ENCODE data around the gene SHOX.

DNA sequence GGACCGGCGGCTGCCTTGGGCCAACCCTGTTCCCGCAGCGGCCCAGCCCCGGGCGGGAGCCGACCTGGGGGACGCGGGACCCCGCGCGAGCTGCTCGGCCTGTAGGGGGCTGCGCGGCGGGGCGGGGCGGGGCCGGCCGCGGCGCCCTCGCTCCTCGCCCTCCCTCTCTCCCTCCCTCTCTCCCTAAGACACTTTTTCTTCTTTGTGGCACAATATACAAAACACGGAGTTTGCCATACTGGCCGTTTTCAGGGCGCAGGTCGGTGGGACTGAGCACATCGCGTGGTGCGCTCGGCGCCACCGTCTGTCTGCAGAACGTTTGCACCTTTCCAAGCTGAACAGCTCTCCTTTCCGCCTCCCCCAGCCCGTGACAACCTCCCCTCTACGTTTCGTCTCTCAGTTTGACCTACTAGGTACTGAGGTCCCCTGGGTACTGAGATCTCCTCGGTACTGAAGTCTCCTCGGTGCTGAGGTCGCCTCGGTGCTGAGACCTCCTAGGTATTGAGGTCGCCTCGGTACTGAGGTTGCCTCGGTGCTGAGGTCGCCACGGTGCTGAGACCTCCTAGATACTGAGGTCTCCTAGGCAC is 261.2 kb upstream of the PLCXD1 start:
- PRO-cap: no peak
- RAMPAGE, long total RNA, 3 experiments: no peak in any of the 3 experiments

- PRO-cap: no peak
- RAMPAGE, long total RNA, 3 experiments: no peak in any of the 3 experiments
These were observed 22.6 kb upstream of the GTPBP6 start for GRCh38 chrX:341128-341745.

- PRO-cap: bidirectional peak, plus-strand start at chrX:630791, minus-strand start at chrX:630576
- RAMPAGE, long total RNA, 3 experiments: start-site peak on the plus strand in 2 of 3 experiments, at chrX:630703-630793 at its widest, 6 to 13 reads per replicate
These were observed at the start of gene SHOX for GRCh38 chrX:630390-631043. SHOX (plus strand) TSS chrX:630791.

GRCh38 chrX:973106-973427 is 239.4 kb downstream of the CRLF2 start:
- PRO-cap: no peak
- RAMPAGE, long total RNA, 3 experiments: no peak in any of the 3 experiments

GRCh38 chrX:1060227-1060538 is 152.3 kb downstream of the CRLF2 start:
- PRO-cap: no peak
- RAMPAGE, long total RNA, 3 experiments: no peak in any of the 3 experiments

GRCh38 chrX:1249126-1250040 is 19.2 kb upstream of the CSF2RA start:
- PRO-cap: no peak
- RAMPAGE, long total RNA, 3 experiments: no peak in any of the 3 experiments

GRCh38 chrX:1392259-1393222 is 628 bp upstream of the SLC25A6 start:
- PRO-cap: bidirectional peak, plus-strand start at chrX:1392400, minus-strand start at chrX:1392113; unidirectional peak, plus-strand start at chrX:1392615; bidirectional peak, plus-strand start at chrX:1393085, minus-strand start at chrX:1392953
- RAMPAGE, long total RNA, 3 experiments: no peak in any of the 3 experiments

DNA sequence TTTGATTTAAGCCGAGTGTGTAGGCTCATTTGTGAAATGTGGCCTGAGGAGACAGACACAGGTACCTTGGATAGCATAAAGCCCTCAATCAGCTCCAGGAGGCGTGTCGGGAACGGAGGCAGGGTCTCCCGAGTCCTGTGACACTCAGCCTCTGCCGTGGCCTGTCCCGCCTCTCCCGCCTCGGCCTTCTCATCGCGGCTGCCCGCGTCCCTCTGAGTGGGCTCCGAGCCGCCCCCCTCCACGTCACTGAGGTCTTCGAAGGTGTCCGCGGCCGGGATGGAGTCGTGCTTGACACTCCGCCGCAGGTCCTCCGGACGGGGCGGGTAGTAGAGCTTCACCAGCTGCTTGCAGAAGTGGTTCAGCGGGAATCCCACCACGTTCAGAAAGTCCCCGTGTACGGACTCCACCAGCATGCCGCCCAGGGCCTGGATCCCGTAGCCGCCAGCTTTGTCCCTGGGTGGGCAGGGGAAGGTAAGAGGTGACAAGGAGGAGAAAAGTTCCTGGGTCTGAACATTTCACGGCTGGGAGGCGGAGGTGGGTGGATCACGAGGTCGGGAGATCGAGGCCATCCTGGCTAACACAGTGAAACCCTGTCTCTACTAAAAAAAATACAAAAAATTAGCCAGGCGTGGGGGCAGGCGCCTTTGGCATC is 24.9 kb downstream of the ASMTL start:
- PRO-cap: no peak
- RAMPAGE, long total RNA, 3 experiments: no peak in any of the 3 experiments

GRCh38 chrX:1464704-1465870 is 12.4 kb upstream of the ASMTL start:
- PRO-cap: no peak
- RAMPAGE, long total RNA, 3 experiments: no peak in any of the 3 experiments

- PRO-cap: no peak
- RAMPAGE, long total RNA, 3 experiments: no peak in any of the 3 experiments
These were observed 17.8 kb upstream of the ASMTL start for GRCh38 chrX:1470497-1470907.

- PRO-cap: no peak
- RAMPAGE, long total RNA, 3 experiments: no peak in any of the 3 experiments
These were observed 10.7 kb upstream of the ASMT start for GRCh38 chrX:1604198-1604607.

- PRO-cap: no peak
- RAMPAGE, long total RNA, 3 experiments: no peak in any of the 3 experiments
These were observed 341.5 kb downstream of the DHRSX start for GRCh38 chrX:2159139-2159907.

DNA sequence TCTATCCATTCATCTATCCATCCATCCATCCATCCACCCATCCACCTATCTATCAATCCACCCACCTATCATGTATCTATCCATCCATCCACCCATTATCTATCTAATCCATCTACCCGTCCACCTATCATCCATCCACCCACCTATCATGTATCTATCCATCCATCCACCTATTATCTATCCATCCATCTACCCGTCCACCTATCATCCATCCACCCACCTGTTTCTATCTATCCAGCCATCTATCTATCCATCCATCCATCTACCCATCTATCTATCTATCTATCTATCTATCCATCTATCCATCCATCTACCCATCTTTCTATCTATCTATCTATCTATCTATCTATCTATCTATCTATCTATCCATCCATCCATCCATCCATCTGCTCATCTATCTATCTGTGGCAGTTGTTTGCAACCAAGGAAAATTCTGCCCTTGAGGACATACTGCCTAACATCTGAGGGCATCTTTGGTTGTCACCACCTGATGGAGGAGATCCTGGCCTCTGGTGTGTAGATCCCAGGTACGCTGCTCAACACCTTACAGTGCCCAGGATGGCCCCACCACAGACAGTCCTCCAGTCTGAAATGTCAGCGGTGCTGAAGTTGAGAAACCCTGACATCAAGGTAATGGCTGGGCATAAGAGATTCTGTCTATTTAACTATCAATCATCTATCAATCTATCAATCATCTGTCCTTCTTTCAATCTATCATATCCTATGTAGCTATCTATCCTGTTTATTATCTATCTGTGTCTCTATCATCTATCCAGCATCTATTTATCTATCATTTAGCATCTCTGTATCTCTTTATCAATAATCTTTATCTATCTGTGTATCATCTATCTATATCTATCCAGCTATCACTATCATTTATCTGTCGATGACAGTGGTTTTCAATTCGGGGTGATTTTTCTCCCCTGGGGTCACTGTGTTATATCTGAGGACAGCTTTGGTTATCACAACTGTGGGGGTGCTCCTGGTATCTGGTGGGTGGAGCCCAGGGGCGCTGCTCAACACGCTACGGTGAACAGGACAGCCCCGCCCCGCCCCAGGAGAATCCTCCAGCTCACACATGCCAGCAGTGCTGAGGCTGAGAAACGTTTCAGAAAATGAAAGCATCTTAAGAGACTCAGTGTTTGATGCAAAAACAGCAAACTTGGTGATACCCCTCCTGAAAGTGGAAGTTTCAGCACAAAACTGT is 315.8 kb downstream of the DHRSX start:
- PRO-cap: no peak
- RAMPAGE, long total RNA, 3 experiments: no peak in any of the 3 experiments

DNA sequence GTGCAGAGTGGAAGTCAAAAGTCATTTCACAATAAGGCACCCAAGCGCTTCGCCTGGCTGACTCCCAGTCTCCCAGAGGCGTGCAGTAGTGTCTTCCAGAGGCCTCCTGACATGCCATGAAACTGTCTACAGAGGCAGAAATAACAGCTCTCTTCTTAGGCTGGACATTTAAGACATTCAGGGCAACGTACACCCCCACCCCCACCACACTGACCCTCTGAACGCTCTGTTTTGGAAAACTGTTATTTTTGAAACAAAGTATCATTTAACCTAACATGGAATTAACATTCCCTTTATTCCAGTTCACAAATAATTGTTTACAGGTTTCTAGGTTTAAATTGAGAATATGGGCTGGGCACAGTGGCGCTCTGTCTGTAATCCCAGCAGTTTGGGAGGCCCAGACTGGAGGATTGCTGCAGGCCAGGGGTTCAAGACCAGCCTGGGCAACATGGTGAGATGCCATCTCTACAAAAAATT is 1.6 kb downstream of the DHRSX start:
- PRO-cap: no peak
- RAMPAGE, long total RNA, 3 experiments: no peak in any of the 3 experiments

DNA sequence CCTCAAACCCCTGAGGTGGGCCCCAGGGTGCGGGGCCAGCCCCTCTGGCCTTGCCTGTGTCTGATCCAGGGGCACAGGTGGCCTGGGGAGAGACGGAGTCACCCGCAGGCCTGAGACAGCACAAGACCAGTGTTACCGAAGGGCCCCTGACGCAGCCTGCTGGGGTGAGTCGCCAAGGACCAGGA is 82.9 kb upstream of the CD99 start:
- PRO-cap: unidirectional peak, plus-strand start at position 123 of the sequence
- RAMPAGE, long total RNA, 3 experiments: no peak in any of the 3 experiments

DNA sequence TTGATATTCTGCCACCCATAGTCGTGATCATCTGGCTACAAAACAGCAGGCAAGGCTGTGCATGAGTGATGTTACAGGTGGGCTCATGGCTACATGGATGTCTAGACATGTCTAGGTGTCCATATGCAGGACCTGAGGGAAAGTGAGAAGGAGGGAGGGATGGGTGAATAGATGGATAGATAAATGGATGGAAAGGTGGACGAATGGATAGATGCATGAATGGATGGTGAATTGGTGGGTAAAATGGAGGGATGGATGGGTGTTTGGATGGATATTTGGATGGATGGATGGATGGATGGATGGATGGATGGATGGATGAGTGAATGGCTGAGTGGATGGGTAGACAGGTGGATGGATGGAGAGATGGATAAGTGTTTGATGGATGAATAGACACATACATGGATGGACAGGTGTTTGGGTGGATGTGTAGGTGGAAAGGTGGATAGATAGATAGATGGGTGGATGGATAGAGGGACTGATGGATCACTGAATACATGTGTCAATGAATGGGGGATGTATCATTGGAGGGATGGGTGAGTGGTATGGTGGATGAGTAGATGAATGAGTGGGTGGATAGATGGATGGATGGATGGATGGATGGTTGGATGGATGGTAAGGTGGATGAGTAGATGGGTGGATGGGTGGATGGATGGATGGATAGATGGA is 41.3 kb upstream of the CD99 start:
- PRO-cap: no peak
- RAMPAGE, long total RNA, 3 experiments: no peak in any of the 3 experiments

DNA sequence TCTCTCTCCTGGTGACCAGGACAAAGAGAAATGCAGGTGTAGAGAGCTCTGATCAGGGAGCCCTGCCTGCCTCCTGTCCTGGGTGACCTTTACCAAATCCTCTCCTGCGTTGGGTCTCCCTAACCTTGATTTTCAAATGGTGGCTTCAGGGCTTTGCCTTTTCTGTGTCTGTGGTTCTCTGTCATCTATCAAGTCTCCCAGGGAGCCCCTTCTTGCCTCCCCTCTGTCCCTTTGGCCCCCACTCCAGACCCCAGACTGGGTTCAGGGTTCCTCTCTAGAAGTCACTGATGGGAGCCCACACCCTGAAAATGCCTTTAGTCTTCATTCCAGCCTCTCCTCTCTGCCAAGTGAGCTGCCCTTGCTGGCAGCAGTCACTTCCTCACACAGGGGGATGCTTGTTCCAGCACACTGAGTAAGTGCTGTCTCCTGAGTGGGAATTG is 40.5 kb upstream of the CD99 start:
- PRO-cap: no peak
- RAMPAGE, long total RNA, 3 experiments: no peak in any of the 3 experiments

DNA sequence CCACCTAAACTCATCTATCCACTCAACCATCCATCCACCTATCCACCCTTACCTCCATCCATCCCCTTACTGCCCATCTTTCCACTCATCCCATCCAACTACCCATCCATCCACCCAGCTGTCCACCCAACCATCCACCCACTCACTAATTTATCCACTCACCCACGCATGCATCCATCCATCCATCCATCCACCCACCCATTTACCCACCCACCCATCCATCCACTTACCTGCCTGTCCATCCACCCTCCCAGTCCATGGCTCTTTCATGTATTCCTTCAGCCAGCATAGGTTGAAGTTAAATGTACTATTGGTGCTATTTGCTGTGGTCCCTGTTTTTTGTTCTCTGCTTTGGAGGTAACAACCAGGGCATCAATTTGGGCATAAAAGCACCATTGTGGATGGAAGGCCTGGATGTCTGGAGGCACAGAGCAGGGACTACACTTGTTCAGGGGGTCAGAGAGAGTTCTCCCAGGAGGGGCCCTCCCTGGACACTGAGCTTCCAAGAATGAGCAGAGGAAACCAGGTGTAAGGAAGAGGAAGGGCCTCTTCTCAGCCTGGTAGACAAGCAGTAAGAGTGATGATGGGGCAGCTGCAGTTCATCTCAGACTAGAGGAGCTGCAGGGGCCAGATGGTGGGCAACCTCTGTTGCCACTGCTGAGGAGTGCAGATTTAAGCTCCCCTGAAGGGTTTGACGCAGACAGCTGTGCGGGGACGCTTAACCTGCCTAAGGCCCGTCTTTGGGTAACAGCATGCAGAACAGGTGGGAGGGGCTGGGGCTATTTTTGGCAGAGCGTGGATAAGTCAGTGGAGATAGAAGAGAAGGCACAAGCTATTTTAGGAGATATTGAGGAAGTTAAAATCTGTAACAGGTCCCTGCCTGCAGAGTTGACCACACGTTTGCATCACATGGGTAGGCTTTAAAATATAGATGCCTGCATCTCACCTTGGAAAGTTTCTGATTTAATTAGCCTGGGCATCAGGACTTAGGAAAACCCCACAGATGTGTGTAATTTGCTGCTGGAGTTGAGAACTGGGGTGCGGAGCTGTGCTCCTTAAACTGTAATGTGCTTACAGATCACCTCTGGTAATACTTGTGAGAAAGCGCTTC is 10.3 kb downstream of the CD99 start:
- PRO-cap: no peak
- RAMPAGE, long total RNA, 3 experiments: no peak in any of the 3 experiments

- PRO-cap: no peak
- RAMPAGE, long total RNA, 3 experiments: no peak in any of the 3 experiments
These were observed 23.6 kb upstream of the GYG2 start for GRCh38 chrX:2804770-2805920.

GRCh38 chrX:2889560-2890117 is 39.5 kb downstream of the ARSD start:
- PRO-cap: no peak
- RAMPAGE, long total RNA, 3 experiments: no peak in any of the 3 experiments

Measured in gastrocnemius medialis (tissue), 3 donors.